Parotid gland (tissue), 1 donor: ENCODE measurements around the gene CCDC121.

DNA sequence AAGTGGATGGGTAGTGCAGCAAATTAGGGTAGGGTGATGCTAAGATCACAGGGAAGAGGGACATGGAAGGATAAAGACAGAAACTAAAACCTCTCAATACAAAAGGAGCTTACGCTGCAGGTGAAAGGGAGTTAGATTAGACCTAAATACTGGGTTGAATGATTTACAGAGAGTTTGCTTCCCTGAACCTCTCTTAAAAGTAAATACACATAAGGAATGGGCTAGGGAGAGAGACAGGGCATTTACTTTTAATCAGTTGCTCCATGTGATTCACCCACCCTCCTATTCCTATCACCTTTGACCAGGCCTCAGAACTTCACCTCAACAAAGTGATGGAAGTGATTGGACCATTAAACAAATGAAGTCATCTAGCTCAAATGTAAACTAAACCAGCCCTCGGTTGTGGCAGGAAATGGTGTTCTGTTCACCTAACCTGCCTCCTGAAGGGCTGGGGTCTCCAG is 908 bp downstream of the ZNF513 start:
- PRO-cap: no peak

DNA sequence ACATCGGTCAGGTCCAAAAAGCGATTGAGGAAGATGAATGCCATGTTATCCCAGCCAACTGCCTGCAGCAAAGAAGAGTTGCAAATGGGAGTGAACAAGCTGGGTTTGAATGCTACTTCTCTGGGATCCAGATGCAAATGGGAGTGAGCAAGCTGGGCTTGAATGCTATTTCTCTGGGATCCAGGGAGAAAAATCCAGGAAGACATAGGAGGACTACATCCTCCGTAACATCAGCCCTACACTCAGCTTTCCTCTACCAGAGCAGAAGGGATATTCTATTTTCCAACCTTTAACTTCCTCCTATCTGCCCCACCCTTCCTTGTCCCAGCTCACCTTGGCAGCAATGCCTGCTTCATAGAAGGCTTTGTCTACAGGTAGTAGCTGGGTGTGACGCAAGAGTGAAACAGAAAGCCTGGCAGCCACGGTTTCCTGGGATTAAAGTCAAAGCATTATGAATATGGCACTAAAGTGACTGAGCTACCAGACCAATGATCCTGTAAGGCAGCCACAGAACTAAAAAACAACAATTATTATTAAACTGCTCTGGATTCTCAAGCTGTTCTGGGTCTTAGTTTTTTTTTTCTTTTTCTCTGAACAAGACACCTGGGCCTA is 3.9 kb downstream of the KRTCAP3 start:
- PRO-cap: no peak

- PRO-cap: no peak
These were observed 12.6 kb downstream of the GCKR start for GRCh38 chr2:27509326-27509551.

DNA sequence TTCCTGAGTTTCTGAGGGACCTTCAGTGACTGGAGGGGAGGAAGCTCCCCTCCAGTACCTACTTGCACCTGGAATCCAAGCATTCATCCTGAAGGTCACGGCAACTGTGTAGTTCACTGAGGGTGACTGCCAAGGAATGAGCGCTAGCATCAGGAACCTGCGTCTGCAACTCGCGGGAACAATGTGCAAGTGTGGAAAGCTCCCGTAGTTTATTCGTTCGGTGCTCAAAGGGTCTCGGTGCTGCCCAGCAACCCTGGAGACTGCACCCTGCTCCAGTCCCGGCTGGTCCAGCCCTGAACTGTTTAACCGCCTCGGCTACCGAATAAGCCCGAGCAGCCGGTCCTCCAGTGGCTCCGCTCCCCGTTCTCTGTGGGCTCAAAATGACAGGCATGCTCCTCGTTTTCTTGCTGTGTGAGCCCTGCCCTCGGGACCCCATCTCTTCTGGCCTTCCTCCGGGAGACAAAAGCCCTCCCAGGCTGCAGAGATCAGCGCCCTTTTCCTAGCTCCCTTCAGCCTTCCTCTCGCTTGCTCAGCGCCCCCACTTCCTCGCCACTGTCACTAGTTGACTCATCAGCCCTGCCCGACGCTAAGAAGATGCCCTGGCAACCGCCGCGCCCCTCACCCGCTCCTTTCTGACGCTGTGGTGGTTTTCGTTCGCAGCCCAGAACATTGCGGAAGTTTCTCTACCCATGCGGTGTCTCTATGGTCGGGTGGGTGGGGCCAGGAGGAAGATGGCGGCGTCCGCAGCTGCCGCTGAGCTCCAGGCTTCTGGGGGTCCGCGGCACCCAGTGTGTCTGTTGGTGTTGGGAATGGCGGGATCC is at the start of gene CCDC121:
Gene CCDC121, minus strand, starts transcription at position 685 of the 821 bp plus-strand sequence.
- PRO-cap: bidirectional peak, plus-strand start at position 703 of the sequence, minus-strand start at position 634 of the sequence

DNA sequence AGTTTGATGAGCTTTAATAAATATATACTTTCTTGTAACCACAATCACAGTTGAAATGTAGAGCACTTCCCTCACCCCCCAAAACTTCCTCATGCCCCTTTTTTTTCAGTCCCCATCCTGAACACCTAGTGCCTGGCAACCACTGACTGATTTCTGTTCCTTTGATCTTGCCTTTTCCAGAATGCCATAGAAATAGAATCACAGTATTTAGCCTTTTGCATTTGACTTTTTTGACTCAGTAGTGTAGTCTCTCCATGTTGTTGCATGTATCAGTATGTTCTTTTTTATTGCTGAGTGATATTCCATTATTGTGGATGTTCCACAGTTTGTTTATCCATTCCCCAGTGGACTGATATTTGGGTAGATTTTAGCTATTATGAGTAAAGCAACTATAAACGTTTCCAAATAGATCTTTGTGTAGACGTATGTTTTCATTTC is 14.0 kb downstream of the SUPT7L start:
- PRO-cap: no peak

- PRO-cap: unidirectional peak, plus-strand start at chr2:27669058
These were observed 5.1 kb downstream of the SLC4A1AP start for GRCh38 chr2:27668612-27669421.

DNA sequence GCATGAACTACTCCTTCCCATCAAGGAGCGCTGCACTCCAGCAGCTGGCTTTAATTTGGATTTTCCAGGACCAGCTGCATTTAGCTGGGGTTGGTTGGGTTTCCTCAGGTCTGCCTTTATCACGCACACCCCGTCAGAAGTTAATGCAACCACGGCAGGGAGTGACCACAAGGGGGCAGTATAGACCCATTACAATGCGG is 40.0 kb downstream of the SLC4A1AP start:
- PRO-cap: no peak

GRCh38 chr2:27705547-27706816 is 42.3 kb downstream of the SLC4A1AP start:
- PRO-cap: bidirectional peak, plus-strand start at chr2:27706577, minus-strand start at chr2:27706347

GRCh38 chr2:27734990-27735984 is 36.2 kb upstream of the MRPL33 start:
- PRO-cap: bidirectional peak, plus-strand start at chr2:27735830, minus-strand start at chr2:27735616

GRCh38 chr2:27756766-27757348 is 14.7 kb upstream of the MRPL33 start:
- PRO-cap: no peak

DNA sequence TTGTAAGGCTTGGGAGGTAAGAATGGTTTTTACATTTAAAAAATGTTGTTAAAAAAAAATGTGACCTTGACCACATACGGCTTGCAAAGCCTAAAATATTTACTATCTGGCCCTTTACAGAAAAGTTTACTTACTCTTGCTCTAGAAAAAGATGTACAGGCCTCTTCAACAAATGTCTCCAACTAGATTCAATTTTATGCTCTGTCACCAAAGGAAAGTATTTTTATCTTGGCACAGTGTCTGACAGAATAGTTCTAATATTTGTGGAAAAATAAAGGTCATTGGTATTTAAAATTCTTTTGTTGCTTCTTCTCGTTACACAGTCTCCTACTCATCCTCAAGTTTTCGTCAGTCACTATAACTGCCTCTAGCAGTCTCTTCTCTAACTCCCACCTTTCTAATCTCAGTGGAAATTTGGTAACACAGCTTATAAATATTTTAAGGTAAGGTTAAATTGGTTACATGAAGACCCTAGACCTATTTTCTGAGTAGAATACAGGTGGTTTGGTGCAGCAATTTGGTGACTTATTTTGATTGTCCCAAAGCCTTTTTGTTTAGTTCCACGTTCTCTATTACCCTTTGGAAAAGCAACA is 1.4 kb downstream of the RBKS start:
- PRO-cap: no peak

GRCh38 chr2:27889702-27890082 is 495 bp downstream of the RBKS start:
- PRO-cap: no peak

DNA sequence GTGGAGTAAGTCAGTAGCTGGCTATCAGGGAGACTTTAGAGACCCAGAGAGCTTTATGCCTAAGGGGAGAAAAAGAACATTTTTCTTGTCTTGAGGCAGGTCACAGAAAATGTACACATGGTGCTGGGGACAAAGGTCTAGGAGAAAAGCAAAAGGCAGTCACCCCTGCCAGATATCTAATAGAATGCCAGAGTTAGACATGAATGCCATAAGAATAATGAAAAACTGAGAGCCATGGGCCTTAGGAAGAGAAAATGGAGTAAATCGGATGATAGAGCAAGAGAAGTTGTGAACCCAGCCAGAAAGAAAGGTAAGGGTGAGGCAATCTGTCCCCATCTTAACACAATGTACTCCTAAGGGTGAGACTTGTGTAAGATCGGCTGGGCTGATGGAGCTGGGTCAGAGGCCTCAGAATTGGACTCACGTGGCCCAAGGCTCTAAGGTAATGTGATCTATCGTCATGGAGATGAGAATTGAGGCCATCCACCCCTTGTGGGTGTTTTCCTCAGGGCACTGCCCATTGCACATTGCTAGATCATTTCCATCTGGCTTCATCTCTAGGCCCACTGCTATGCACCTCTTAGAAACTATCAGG is 229.2 kb upstream of the FOSL2 start:
- PRO-cap: no peak

DNA sequence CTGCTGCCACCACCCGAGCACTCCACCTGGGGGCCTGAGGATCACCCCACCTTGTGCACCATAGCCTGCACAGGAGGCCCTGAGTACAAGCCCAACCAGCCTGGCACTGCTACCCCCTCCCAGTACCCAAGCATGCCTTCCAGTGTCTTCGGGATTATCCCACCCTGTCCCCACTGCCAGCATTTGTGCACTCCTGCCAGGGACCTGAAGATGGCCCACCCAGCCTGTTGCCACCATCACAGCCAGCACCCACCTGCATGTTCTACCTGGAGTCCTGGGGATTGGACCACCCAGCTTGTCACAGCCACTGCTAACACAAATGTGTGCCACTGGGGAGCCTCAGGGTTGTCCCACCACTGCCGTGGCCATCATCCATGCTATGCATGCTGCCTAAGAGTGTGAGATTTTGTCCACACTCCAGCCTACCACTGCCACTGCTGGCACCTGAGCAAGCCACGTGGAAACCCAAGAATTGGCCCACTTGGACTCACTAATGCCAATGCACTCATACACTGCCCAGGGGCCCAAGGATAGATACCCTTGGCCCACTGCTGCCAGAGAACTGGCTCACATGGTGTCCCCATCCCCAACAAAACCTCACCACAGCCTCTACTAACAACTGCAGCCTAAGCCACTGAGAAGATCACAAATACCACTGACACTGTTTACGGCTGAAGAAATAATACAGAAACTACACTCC is 217.2 kb upstream of the FOSL2 start:
- PRO-cap: no peak

DNA sequence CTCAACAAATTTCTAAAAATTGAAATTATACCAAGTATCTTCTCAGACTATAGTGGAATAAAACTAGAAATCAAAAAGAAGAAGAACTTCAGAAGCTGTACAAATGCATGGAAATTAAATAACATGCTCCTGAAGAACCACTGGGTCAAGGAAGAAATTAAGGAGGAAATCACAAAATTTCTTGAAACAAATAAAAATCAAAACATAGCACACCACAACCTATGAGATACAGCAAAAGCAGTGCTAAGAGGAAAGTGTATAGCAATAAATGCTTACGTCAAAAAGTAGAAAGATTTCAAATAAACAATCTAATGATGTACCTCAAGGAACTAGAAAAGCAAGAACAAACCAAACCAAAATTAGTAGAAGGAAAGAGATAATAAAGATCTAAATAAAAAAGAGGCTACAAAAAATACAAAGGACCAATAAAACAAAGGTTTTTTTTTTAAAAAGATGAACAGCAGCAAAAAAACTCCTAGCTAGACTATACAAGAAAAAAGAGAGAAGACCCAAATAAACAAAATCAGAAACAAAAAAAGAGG is 214.3 kb upstream of the FOSL2 start:
- PRO-cap: no peak

GRCh38 chr2:28185138-28185622 is 207.5 kb upstream of the FOSL2 start:
- PRO-cap: no peak

GRCh38 chr2:28332709-28333579 is 59.7 kb upstream of the FOSL2 start:
- PRO-cap: no peak

DNA sequence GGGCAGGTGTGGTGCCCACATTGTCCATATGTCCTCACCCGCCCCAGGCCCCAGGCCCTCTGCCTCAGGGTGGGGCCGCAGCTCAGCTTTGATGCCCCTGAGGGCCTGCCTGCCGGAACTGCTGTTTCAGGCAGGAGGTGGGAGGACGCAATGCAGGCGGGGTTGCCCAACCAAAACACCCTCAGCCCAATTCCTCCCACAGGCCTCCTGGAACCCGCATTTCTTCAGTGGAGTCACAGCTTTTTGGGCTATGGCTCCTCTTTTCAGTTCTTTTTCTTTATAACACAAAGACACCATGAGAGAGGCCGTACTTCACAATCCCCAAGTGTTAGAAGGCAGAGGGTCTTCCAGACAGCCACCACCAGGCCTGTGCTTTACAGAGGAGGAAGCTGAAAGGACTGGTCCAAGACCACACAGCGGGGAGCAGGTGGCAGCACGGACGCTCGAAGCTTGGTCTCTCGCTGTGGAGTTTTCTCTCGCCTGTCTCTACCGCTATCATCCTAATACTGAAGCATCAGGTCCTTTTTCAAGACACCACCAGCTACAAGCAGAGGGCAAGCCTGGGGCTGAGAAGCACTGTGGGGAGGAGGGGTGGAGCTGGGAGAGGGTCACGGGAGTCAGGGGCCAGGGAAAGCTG is 32.1 kb upstream of the FOSL2 start:
- PRO-cap: no peak

DNA sequence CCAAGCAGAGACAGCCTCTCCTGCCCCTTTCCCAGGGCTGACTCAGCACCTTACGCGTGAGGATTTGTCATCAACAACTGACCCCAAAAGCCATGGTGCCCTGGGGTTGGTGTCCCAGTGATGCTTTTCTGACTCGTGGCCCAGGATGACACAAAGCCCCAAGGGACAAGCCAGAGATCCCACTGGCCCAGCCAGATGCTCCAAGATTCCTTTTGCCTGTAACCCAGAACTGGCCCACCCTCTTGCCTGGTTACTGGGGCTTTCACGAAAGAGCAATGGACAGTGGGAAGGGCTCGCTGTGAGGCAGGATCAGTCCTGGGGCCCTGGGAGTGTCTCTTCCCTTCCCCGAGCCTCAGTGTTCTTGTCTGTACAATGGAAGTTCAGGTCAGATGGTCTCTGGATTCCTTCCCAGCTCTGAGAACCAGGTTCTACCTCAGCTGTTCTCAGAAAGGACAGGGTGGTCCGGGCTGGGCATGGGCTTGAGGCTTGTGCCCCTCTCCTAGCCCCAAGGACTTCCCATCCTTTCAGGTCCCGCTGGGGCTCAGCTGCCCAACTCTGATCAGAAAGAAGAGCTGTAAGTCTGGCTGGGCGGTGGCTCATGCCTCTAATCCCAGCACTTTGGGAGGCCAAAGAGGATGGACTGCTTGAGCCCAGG is 31.4 kb upstream of the FOSL2 start:
- PRO-cap: no peak

- PRO-cap: no peak
These were observed 26.2 kb upstream of the FOSL2 start for GRCh38 chr2:28366264-28367058.